Measurements from ENCODE around the gene MRPS7.

DNA sequence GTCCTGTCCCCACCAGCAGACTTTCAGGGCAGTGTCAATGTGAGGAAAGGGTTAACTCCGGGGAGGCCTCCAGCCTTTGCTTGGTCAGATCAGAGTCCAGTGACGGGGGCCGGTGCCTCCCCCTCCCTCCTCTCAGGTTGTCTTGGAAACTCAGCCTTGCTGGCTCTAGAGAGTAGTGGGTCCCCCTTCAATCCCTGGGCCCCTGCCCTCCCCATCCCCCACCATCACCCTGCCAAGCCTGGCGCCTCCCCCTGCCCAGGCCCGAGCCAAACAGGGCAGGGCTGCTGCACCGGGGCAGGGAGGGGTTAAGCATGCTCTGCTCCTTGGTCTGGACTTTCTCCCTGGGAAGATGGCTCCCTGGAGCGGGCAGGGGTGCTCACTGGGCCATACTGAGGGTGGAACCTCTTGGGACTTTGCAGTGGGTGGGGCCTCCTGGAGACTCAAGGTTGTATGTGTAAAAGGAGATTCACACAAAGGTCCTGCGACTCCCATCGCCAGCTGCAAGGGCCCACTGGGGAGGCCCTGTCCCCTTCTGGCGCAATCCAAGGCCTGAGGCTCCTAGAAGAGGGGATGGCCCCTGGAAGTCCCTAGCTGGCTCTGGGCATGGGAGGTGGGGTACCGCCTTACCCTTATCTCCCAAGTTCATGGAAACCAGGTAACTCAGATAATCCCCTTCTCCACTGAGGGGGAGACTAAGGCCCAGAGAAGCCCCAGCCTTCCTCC, 12.2 kb downstream of the NAT9 start:
- PRO-cap = no peak
- RAMPAGE, long total RNA, 3 experiments = no peak in any of the 3 experiments

- PRO-cap = no peak
- RAMPAGE, long total RNA, 3 experiments = no peak in any of the 3 experiments
Measured at GRCh38 chr17:74859496-74859774, 250 bp downstream of the GRIN2C start.

- PRO-cap = no peak
- RAMPAGE, long total RNA, 3 experiments = no peak in any of the 3 experiments
Measured at GRCh38 chr17:74936361-74936837, 701 bp downstream of the OTOP3 start.

DNA sequence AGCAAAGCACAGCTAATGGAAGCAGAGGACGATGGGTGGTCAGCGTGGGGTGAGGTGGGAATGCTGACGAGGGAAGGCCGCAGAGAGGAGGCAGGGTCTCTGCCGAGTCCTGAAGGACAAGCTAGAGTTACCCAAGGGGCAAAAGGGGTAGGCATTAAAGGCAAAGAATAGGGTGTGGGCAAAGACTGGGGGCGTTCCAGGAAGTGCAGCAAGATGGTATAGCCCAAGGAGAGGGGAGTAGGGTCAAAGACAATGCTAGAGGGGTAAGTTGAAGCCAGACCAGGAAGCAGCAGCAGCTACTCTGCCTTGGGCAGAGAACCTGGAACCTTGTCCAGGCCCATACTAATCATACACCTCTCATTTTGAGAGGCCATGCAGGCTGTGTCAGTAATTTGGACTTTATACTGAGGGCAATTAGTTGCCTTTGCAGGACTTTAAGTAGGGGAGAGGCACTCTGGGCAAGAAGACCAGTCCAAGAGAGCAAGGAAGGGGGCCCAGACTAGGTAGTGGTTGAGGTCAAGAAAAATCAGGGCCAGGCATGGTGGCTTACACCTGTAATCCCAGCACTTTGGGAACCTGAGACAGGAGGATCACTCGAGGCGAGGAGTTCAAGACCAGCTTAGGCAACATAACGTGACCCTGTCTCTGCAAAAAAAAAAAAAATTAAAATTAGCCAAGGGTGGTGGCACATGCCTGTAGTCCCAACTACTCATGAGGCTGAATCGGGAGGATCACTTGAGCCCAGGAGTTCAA, 2.8 kb downstream of the OTOP3 start:
- PRO-cap = no peak
- RAMPAGE, long total RNA, 3 experiments = no peak in any of the 3 experiments

GRCh38 chr17:75010833-75011467, 1.5 kb upstream of the MRPL58 start:
- PRO-cap = no peak
- RAMPAGE, long total RNA, 3 experiments = no peak in any of the 3 experiments

DNA sequence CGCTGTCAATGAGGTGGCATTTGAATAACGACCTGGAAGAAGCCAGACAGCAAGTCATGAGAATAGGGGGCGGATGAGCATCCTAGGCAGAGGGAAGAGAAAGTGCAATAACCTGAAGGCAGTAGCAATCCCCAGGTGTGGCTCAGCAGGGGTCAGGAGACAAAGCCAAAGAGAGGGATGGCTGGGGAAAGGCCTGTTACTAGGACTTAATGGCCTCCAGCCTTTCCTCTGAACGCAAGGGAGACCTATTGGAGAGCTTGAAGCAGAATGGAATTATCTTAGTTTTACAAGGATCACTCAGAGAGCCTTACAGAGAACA, 1.2 kb downstream of the MRPL58 start:
- PRO-cap = no peak
- RAMPAGE, long total RNA, 3 experiments = no peak in any of the 3 experiments

DNA sequence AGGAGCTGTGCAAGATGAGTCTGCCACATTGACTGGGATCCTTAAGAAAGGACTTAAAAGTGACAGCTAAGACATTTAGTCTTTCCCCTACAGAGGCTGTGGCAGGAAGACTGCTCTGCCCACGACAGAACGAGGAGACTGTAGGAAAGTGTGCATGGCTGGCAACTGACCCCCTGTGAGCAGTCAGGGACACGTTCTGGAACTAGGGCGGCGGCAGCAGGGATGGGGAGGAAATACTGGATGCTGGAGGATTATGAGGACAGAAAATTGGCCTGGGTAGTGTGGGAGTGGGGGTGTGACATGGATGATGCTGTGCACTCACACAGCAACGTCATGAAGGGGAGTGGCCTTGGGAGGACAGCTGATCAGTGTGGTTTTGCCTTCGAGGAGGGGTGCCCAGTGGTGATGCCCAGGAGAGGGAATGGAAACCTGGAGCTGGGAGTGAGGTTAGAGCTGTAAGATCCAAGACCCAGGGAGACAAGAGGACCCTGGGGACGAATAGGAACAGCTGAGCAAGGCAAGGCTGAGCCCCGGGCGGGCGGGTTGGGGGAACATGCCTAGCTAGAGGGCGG, 14.5 kb downstream of the ATP5PD start:
- PRO-cap = bidirectional peak, plus-strand start at position 412 of the sequence, minus-strand start at position 238 of the sequence
- RAMPAGE, long total RNA, 3 experiments = no peak in any of the 3 experiments

DNA sequence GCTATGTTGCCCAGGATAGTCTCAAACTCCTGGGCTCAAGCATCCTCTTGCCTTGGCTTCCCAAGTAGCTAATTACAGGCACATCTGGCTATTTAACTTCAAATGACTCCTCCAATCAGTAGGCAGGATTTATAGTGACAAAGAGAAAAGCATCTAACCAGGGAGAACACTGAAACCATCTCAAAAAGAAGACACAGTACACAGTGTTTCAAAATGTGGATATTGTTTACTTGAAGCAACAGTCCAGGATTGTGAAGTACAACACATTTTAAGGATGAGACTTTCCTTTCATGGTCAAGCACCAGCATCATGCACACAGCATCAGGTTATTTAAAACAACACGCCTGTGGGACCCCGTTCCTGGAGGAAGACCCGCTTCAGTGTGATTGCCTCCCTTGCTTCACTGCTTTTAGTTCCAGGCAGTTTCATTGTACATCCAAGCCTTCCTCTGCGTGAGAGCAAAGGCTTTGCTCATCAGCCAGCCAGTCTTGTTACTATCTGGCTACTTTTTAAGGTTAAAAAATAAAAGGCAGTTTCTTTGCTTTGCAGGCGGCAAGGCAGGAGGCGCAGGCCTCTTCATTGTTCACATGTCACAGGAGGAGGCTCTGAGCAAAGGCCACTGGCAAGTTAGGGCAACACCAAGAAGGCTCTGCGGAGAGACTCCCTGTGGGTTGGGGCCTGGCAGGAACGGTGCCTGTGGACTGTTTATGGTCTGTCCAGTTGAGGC, 3.7 kb upstream of the NT5C start:
- PRO-cap = no peak
- RAMPAGE, long total RNA, 3 experiments = no peak in any of the 3 experiments

- PRO-cap = no peak
- RAMPAGE, long total RNA, 3 experiments = no peak in any of the 3 experiments
Measured at GRCh38 chr17:75207977-75208374, 2.5 kb downstream of the NUP85 start.

DNA sequence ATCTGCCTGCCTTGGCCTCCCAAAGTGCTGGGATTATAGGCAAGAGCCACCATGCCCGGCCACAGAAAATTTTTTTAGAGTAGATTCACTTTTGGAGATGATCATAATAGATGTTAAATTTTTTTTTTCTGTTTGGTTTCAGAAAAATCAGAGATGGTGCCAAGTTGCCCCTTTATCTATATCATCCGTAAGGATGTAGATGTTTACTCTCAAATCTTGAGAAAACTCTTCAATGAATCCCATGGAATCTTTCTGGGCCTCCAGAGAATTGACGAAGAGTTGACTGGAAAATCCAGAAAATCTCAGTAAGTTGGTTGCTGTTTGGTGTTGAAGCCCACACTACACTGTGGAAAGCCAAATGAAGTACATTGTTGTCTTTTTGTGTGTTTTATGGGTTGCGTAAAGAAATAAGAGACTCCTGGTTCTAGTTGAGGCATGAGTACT, 4.2 kb downstream of the NUP85 start:
- PRO-cap = no peak
- RAMPAGE, long total RNA, 3 experiments = no peak in any of the 3 experiments

GRCh38 chr17:75238681-75239567, 22.5 kb downstream of the GGA3 start:
- PRO-cap = no peak
- RAMPAGE, long total RNA, 3 experiments = no peak in any of the 3 experiments

GRCh38 chr17:75261806-75263076, at the start of gene MRPS7:
MRPS7 (plus strand) TSS chr17:75261879.
- PRO-cap = bidirectional peak, plus-strand start at chr17:75261906, minus-strand start at chr17:75261587
- RAMPAGE, long total RNA, 3 experiments = start-site peak on the plus strand in 3 of 3 experiments, at chr17:75261879-75261915 at its widest, 262 to 565 reads per replicate

GRCh38 chr17:75270115-75271067, 640 bp downstream of the MIF4GD start:
- PRO-cap = bidirectional peak, plus-strand start at chr17:75270603, minus-strand start at chr17:75270549; bidirectional peak, plus-strand start at chr17:75270844, minus-strand start at chr17:75270693
- RAMPAGE, long total RNA, 3 experiments = no peak in any of the 3 experiments

- PRO-cap = no peak
- RAMPAGE, long total RNA, 3 experiments = no peak in any of the 3 experiments
Measured at GRCh38 chr17:75315337-75316375, 26.4 kb upstream of the SLC25A19 start.

DNA sequence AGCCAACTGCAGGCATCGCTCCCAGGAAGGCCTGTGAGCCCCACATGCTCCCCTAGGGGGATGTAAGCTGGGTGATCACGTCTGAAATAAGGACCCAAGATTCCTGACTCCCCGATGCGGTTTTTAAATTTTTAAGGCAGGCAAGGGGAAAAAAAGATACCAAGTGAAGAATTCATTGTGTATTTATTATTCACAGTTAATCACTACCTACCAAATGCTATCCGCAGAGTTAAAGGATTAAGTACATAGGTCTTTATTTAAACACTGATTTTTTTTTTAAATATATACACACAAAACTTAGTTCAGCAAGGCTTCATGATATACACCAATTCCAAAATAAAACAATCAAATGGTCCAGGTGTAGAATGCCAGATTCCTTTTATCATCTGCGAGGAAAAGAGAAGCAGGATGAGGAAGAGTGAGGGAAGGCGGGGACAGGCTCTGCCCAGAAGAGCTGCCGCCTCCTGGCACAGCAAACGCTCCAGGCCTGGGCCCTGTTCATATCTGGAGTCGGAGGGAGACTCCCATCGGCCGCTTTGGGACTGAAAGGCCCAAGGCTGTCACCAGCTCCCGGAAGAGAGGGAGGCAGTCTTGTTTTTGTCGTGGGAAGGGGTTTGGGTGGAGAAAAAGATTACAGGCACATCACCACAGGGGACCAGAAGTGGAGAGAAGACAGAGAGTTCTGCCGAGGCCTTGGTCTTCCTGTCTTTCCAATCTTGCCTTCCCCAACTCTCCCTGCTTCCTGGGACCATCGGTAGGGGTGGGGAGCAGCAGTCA, 28.9 kb upstream of the SLC25A19 start:
- PRO-cap = no peak
- RAMPAGE, long total RNA, 3 experiments = no peak in any of the 3 experiments

- PRO-cap = no peak
- RAMPAGE, long total RNA, 3 experiments = start-site peak on the minus strand in 1 of 3 experiments, at chr17:75347515-75347881 at its widest, 5 reads per replicate
Measured at GRCh38 chr17:75346775-75348012, 58.0 kb upstream of the SLC25A19 start.

DNA sequence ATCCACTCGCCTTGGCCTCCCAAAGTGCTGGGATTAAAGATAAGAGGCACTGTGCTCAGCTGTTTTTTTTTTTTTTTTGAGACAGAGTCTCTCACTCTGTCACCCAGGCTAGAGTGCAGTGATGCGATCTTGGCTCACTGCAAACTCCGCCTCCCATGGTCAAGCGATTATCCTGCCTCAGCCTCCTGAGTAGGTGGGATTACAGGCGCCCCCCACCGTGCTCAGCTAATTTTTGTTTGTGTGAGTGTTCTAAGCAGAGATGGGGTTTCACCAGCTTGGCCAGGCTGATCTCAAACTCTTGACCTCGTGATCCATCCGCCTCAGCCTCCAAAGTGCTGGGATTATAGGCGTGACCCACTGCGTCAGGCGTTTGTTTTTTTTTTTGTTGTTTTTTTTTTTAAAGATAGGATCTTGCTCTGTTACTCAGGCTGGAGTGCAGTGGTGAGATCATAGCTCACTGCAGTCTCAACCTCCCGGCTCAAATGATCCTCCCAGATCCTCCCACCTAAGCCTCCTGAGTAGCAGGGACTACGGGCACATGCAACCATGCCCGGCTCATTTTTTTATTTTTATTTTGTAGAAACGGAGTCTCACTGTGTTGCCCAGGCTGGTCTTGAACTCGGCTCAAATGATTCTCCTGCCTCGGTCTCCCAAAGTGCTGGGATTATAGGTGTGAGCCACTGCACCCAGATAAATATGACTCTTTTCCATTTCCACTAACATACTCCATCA, 37.2 kb downstream of the GRB2 start:
- PRO-cap = no peak
- RAMPAGE, long total RNA, 3 experiments = no peak in any of the 3 experiments

GRCh38 chr17:75378226-75378687, 27.2 kb downstream of the GRB2 start:
- PRO-cap = no peak
- RAMPAGE, long total RNA, 3 experiments = start-site peak on the minus strand in 1 of 3 experiments, at chr17:75378369-75378399 at its widest, 8 reads per replicate

- PRO-cap = no peak
- RAMPAGE, long total RNA, 3 experiments = no peak in any of the 3 experiments
Measured at GRCh38 chr17:75442122-75442636, 14.3 kb upstream of the TMEM94 start.

DNA sequence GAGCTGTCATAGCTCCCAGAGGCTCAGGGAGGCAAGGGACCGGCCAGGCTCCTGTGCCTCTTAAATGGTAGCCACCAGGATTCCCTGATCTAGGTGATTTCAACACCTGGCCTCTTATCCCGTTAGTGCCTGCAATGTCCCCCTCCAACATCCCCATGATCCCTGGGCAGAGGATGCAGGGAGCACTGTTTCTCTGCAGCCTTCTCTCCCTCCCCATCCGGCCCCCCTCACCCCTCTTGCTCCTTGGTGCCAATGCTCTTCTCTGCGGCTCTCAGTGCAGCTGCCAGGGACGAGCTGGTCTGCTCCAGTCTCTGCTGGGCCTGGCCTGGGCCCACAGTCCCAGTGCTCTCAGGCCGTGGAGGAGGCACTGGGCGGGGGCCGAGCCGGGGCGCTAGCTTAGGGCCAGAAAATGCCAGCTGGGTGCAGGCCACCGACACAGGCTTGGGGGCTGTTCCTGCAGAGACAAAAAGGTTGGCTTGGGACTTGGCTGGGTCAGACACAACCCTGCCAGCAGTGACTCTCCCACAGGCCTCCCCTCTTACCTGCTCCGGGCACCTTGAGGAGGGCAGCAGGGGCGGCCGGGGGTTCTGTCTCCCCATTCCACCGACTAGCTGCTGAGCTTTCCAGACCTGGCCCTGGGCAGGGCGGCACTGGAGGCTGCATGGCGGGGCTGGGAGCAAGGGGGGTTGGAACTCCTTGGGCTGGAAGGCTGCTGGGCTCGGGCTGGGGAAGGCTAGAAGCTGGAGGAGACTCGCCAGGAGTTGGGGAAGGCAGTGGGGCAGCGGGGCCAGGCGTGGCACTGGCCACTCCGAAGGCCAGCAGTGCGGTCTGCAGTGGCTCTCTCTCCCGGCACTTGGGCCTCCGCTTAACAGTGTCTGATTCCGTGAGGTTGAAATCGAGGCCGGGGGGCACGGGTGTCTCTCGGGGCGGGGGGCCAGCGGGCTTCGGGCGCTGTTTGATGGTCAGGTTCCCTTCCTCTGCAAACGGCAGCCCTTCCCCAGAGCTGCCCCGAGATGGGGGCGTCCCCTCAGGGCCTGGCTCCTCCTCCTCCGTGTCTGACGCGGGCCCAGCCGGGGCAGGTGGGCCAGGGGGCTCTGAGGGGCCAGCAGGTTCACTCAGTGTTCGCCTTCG, 13.7 kb downstream of the CASKIN2 start:
- PRO-cap = no peak
- RAMPAGE, long total RNA, 3 experiments = no peak in any of the 3 experiments